ENCODE data around the genes PRPF6 and C20orf204.

- PRO-cap, 7 experiments: no peak in any of the 7 experiments
- RAMPAGE, long total RNA, 2 experiments: no peak in any of the 2 experiments
These were observed 6.5 kb downstream of the PPDPF start for GRCh38 chr20:63527171-63527409.

DNA sequence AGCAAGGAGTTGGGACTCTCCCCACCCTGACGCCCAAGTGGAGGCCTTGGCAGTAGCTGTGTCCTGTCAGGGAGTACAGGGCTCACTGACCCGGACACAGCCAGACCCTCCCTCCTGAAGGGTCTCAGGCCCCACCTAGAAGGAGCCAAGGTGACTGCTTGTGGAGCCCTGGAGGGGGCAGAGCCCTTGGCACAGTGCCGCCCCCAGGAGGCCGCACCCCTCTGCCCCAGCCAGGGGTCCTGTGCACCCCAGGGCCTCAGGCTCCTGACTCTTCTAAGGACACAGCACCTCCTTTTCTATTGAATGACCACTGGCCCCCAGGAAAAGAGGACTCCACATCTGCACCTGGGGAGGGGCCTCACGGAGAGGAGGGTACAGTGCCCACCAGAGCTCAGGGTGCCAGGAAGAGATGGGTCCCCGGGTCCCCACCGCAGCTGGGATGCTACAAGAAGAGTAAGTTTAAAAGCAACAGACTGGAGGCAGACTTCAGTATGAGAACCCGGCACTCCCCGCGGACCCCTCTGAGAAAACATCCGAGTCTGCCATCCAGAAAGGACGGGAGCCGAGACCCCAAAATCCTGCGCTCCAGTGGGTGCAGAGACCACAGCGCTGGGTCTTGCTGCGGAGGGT lies 567 bp downstream of the HELZ2 start:
- PRO-cap, 7 experiments: no peak in any of the 7 experiments
- RAMPAGE, long total RNA, 2 experiments: no peak in any of the 2 experiments

GRCh38 chr20:63577169-63577722 lies 3.2 kb upstream of the HELZ2 start:
- PRO-cap, 7 experiments: no peak in any of the 7 experiments
- RAMPAGE, long total RNA, 2 experiments: no peak in any of the 2 experiments

GRCh38 chr20:63579957-63580300 lies 5.9 kb upstream of the HELZ2 start:
- PRO-cap, 7 experiments: no peak in any of the 7 experiments
- RAMPAGE, long total RNA, 2 experiments: no peak in any of the 2 experiments

DNA sequence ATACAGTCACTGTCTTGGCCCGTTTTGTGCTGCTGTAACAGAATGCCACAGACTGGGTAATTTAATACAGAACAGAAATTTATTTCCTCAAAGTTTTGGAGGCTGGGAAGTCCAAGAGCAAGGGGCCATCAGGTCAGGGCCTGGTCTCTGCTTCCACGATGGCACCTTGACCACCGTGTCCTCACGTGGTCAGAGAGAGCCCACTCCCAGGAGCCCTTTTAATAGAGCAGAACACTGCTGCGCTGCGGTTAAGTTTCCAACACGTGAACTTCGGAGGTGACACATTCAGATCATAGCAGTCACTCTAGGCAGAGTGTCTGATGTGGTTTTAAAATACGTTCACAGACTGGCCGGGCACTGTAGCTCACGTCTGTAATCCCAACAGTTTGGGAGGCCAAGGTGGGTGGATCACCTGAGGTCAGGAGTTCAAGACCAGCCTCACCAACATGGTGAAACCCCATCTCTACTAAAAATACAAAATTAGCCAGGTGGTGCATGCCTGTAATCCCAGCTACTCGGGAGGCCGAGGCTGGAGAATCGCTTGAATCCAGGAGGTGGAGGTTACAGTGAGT lies 8.9 kb upstream of the GMEB2 start:
- PRO-cap, 7 experiments: no peak in any of the 7 experiments
- RAMPAGE, long total RNA, 2 experiments: no peak in any of the 2 experiments

DNA sequence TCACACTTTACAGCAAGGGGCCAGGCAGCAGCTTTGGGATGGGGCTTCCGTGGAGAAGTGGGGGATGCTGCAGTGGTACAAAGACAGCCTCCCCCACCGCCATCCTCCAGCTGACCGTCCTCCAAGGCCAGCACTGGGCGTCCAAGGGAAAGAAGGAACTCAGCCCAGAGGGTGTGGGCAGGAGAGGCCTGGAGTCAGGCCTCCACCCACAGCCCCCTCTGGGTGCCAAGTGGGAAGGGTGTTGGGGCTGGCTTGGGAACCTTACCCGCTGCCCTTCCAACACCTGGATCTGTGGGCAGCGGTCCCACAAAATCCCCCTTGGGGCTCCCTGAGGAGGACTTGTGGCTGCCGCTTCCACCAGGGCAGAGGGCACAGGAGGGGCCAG lies 13.1 kb downstream of the STMN3 start:
- PRO-cap, 7 experiments: no peak in any of the 7 experiments
- RAMPAGE, long total RNA, 2 experiments: no peak in any of the 2 experiments

DNA sequence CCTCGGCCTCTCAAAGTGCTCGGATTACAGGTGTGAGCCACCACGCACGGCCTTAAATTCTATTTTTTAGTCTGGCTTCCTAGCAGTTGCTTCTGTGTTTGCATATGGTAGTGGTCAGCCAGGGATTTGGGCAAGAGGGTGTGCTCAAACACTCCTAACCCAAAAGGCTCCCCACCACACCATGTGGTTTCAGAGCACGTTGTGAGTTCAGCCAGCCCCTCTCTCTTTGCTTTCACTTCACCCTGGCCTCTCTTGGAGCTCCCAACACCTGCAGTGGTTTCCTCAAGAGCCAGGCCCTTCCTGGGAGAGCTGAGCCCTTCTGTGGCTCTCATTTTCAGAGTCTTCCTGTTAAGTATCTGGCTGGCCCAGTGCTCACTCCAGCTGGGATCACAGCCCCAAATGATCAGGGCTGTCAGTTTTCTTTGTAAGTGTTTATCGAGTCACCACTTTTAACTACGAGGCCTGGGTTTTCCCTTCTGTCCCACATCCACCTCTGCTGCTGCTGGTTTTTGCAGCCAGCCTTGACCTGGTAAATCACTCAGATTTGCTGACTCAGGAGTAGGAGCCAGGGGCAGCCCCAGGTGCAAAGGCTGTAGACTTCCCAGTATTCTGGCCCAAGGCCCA lies 8.1 kb upstream of the LIME1 start:
- PRO-cap, 7 experiments: no peak in any of the 7 experiments
- RAMPAGE, long total RNA, 2 experiments: no peak in any of the 2 experiments

GRCh38 chr20:63791651-63792148 lies 39.4 kb downstream of the ZBTB46 start:
- PRO-cap, 7 experiments: peak in 2 of 7 experiments; most common plus-strand start chr20:63791934 (in 1); most common minus-strand start chr20:63791730 (in 2)
- RAMPAGE, long total RNA, 2 experiments: no peak in any of the 2 experiments

DNA sequence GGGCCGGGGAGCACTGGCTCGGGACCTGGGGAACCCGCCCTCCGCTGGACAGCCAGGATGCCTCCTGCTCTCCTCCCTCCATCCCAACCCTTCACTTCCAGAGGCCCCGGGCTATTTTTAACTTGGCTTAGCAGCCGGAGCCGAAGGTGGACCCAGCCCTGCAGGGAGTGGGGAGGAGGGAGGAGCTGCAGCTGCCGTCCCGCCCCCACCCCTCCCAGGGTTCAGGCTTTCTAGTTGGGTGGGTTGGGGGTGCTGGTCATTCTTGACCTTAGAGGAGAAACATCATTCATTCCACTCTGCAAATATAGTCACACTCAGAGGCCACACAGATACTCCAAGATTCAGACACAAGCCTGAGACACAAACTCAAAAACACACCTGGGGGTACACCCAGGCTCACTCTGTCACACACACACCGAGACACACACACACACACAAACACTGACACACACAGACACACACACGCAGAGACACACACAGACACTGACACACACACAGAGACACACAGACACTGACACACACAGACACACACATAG lies 14.7 kb upstream of the ABHD16B start:
- PRO-cap, 7 experiments: peak in 7 of 7 experiments; most common plus-strand start position 259 of the sequence (in 2); most common minus-strand start position 92 of the sequence (in 5)
- RAMPAGE, long total RNA, 2 experiments: no peak in any of the 2 experiments

- PRO-cap, 7 experiments: no peak in any of the 7 experiments
- RAMPAGE, long total RNA, 2 experiments: no peak in any of the 2 experiments
These were observed 10.4 kb upstream of the DNAJC5 start for GRCh38 chr20:63884518-63884905.

- PRO-cap, 7 experiments: no peak in any of the 7 experiments
- RAMPAGE, long total RNA, 2 experiments: no peak in any of the 2 experiments
These were observed 4.4 kb downstream of the SAMD10 start for GRCh38 chr20:63975008-63975497.

GRCh38 chr20:63980772-63981936 lies at the start of gene PRPF6:
Gene PRPF6 (plus strand): TSS chr20:63981132.
- PRO-cap, 7 experiments: peak in 7 of 7 experiments; most common plus-strand start chr20:63981124 (in 7); most common minus-strand start chr20:63980995 (in 3)
- RAMPAGE, long total RNA, 2 experiments: start-site peak on the plus strand in 2 of 2 experiments, at chr20:63981120-63981273 at its widest, 1,580 to 2,049 reads per replicate

- PRO-cap, 7 experiments: no peak in any of the 7 experiments
- RAMPAGE, long total RNA, 2 experiments: no peak in any of the 2 experiments
These were observed at the start of gene C20orf204 for GRCh38 chr20:64035703-64036662. Gene C20orf204 (plus strand): TSS chr20:64036182.

GRCh38 chr20:64037235-64038185 lies 1.5 kb downstream of the C20orf204 start:
- PRO-cap, 7 experiments: no peak in any of the 7 experiments
- RAMPAGE, long total RNA, 2 experiments: no peak in any of the 2 experiments

- PRO-cap, 7 experiments: no peak in any of the 7 experiments
- RAMPAGE, long total RNA, 2 experiments: no peak in any of the 2 experiments
These were observed 539 bp downstream of the OPRL1 start for GRCh38 chr20:64080237-64081005.

DNA sequence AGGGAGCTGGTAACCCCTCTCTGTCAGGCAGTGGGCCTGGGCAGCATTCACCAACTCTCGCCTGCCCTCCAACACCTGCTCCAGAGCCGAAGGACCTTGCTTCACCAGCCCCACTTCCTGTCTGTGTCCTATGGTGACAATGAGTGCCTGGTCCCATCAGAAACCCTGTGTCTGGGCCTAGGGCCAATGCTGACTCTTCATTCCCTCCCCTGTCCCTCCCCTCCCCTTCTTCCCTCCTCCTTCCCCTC lies 22.7 kb upstream of the PCMTD2 start:
- PRO-cap, 7 experiments: no peak in any of the 7 experiments
- RAMPAGE, long total RNA, 2 experiments: no peak in any of the 2 experiments

GRCh38 chr20:64286352-64286793 lies 30.8 kb downstream of the PCMTD2 start:
- PRO-cap, 7 experiments: no peak in any of the 7 experiments
- RAMPAGE, long total RNA, 2 experiments: no peak in any of the 2 experiments

Measured in ovary (tissue), 7 donors.